Hepatocyte (in vitro differentiated cells and primary cell): ENCODE results near the genes SCAF8 and NOX3.

- RAMPAGE, long total RNA, result no peak
- RRBS, result no CpG with 5 or more reads among the region's 3 CpGs
Observed at GRCh38 chr6:154250068-154250363, 106.6 kb downstream of the IPCEF1 start.

- RAMPAGE, long total RNA, result no peak
- RRBS, result no CpG with 5 or more reads among the region's 7 CpGs
Observed at GRCh38 chr6:154462424-154462885, 48.0 kb downstream of the CNKSR3 start.

GRCh38 chr6:154515595-154516387, 5.3 kb upstream of the CNKSR3 start:
- RAMPAGE, long total RNA, result no peak
- RRBS, result no CpG with 5 or more reads among the region's 7 CpGs

DNA sequence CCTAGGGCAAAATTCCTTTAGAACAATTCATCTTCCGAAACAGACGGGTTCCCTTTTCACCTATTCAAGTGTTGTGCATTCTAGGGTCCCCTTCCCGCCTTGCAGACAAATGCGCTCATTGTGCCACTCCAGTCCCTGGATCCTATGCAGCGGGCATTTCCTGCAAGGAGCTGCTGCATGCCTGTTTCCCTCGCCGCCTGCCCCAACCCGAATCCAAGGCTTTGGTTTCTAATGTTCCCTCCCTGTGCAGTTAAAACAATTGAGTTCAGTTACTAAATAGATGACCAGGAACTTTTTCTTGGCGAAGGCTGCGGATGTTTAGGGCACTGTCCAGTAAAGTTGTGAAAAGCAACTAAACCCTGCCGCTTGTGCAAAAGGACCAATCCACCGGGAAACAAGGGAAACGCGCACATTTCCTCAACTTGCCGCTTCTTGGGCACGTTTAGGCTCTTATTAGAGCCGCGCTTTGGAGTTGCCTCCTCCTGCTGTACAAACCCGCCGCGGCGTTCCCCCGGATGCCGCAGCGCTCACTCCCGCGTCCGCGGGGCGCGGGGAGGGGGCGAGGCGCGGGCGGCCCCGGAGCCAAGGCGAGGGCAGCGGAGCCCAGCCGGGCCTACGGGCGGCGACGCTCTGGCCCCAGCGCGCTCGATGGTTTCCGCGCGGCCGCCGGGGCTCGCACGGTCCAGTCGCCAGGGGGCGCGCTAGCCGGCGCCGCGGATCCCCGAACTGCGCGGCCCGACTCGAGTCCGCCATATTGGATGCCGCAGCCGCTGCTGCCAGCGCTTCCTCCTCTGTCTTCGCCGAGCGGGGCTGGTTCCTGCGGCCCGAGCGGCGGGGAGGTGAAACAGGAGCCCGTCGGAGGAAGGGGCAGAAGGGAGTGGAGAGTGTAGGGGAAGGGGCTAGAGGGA, at the start of gene SCAF8:
Gene SCAF8, plus strand, starts transcription at position 752 of the 908 bp plus-strand sequence.
- RAMPAGE, long total RNA, result no peak
- RRBS, result 1% methylated on average over 33 of the region's 78 CpGs

DNA sequence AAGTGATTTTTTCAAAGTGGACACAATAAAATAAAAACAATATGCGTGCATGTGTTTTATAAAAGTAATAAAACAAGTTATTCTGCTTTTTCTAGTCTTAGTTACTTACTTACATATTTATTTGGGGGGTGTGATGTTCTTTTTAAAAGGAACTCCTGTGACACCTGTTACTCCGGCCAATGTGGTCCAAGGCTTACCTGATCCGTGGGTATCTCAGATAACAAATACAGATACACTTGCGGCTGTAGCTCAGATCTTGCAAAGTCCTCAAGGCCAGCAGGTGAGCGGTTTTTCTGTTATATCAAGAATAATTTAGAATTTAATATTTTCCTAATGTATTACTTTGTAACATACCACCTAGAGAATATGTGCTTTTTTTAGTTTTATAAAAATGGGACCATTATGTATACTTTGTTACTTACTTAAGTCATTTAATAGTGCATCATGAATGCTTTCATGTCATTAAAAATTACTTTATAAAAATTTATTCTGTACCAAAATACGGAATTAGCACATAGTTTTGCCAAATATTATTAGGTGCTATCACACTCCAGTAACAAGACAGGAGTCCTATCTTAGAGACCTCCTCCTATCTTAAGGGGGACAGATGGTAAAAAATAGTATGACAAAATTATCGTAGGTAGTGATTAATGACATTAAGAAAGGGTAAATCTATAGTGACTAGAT, 61.8 kb downstream of the SCAF8 start:
- RAMPAGE, long total RNA, result no peak
- RRBS, result no CpG with 5 or more reads among the region's 7 CpGs

DNA sequence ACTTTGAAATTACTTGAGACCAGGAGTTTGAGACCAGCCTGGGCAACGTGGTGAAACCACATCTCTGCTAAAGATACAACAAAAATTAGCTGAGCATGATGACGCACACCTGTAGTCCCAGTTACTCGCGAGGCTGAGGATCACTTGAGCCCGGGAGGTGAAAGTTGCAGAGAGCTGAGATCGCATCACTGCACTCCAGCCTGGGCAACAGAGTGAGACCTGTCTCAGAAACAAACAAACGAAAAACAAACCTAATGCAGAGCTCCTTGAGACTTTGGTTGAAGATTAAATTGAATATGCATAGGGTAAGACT, 80.8 kb downstream of the SCAF8 start:
- RAMPAGE, long total RNA, result no peak
- RRBS, result no CpG with 5 or more reads among the region's 7 CpGs

- RAMPAGE, long total RNA, result no peak
- RRBS, result no CpG with 5 or more reads among the region's 3 CpGs
Observed at GRCh38 chr6:154822507-154823636, 89.7 kb downstream of the SCAF8 start.

DNA sequence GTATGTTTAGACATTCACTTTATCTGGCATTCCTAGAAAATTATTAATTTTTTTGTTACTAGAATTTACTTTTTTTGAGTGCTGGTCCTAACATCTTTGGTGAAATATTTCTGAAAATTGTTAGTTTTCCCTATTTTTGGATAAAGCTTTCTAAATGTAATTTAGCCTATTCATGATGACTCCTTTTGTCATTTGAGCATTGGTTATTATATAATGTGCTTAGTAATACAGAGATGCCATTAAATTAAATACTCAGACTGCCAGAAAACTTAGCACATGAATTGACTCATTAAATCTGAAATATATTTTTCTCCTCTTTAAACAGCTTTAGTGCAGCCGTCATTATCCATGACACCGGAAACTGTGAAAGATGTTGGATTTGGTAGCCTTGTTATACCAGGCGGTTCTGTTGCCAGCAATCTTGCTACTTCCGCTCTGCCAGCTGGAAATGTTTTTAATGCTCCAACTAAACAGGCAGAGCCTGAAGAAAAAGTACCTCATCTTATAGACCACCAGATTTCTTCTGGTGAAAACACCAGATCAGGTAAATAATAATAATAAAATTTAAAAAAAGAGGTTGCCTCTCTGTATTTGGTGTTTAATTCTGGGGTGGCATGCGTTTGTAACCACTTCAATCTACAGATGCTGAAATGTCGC, 97.5 kb downstream of the SCAF8 start:
- RAMPAGE, long total RNA, result no peak
- RRBS, result no CpG with 5 or more reads among the region's 6 CpGs

GRCh38 chr6:155170906-155171672, 92.7 kb upstream of the CLDN20 start:
- RAMPAGE, long total RNA, result no peak
- RRBS, result no CpG with 5 or more reads among the region's 6 CpGs

DNA sequence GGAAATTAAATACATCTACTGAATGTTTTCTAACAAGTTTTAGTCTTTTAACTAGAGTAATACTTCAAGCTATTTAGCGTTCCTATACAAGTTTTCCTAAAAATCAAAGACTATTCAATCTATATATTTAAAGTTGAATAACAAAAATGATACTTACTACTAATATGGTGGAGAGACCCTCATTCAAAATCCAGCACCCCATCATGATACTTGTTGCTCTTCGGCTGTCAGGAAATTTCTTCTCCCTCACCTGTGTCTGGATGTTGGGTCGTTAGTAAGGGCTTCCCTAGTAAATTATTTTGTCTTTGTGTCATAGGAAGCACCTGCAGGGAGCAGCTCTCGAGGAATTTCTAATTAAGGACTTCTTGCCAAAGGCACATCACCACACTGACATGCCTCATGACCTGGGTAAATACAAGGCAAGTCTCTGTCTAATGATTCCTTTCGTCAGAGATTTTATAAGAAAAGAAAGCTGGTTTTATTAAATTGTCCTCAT, at the start of gene NOX3:
Gene NOX3, minus strand, starts transcription at position 244 of the 496 bp plus-strand sequence.
- RAMPAGE, long total RNA, result no peak
- RRBS, result no CpG with 5 or more reads among the region's 5 CpGs

GRCh38 chr6:155461583-155462048, 6.0 kb upstream of the NOX3 start:
- RAMPAGE, long total RNA, result no peak
- RRBS, result no CpG with 5 or more reads among the region's 7 CpGs

- RAMPAGE, long total RNA, result no peak
- RRBS, result no CpG with 5 or more reads among the region's 5 CpGs
Observed at GRCh38 chr6:155634119-155634463, 178.5 kb upstream of the NOX3 start.

DNA sequence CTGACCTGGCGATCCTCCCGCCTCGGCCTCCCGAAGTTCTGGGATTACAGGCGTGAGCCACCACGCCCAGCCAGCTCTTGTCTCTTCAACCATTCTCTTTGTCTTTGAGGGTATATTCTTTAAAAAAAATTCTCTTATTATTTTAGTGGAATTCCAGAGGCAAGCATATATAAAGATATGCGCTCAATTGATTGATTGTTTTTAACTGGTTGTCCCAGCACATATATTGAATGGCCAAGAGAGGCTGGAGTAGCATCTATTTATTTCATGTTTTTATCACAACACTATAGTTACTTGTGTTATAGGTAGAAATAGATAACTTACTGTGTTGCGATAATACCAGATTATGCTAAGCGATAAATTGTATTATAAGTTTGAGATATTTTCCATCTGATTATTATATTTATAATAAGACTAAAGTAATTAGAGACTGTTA, 379.3 kb upstream of the NOX3 start:
- RAMPAGE, long total RNA, result no peak
- RRBS, result no CpG with 5 or more reads among the region's 9 CpGs

GRCh38 chr6:156427333-156427748, 349.8 kb upstream of the ARID1B start:
- RAMPAGE, long total RNA, result no peak
- RRBS, result no CpG with 5 or more reads among the region's 2 CpGs

GRCh38 chr6:156534511-156534968, 242.6 kb upstream of the ARID1B start:
- RAMPAGE, long total RNA, result no peak
- RRBS, result no CpG with 5 or more reads among the region's 3 CpGs

- RAMPAGE, long total RNA, result no peak
- RRBS, result no CpG with 5 or more reads among the region's 6 CpGs
Observed at GRCh38 chr6:156557508-156558051, 219.6 kb upstream of the ARID1B start.

DNA sequence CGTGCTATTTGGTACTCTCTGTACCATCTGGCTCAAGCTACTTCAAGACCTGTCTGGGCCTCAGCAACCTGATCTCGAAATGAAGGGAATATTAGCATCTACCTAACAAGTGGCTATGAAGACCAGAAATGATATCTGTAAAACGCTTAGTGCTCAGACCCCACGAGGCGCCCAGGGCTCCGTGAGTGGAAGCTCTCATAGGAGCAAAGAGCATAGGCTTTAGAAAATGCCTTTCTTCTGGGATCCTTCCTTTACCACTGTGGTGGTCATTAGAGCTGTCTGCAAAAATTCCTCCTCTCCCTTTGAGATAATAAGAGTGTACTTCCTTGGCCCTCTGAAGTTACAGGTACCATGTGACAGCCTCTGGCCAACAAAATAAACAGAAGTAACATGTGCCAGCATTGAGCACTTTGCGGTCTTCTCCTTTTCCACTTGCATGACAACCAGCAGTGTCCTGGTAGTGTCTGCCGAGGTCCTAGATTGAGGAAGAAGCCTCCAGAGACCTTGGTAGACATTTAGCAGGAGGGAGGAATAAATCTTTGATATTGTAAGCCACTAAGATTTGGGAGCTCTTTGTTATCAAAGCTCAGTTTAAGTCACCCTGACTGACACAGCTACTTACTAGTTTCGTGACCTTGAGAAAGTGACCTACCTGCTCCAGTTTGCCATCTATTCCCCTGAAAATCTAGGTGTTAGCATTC, 87.6 kb upstream of the ARID1B start:
- RAMPAGE, long total RNA, result no peak
- RRBS, result no CpG with 5 or more reads among the region's 9 CpGs

- RAMPAGE, long total RNA, result no peak
- RRBS, result no CpG with 5 or more reads among the region's 6 CpGs
Observed at GRCh38 chr6:156773905-156774335, 3.3 kb upstream of the ARID1B start.

GRCh38 chr6:156776211-156776760, 892 bp upstream of the ARID1B start:
- RAMPAGE, long total RNA, result no peak
- RRBS, result no CpG with 5 or more reads among the region's 9 CpGs

GRCh38 chr6:156778519-156779097, 1.4 kb downstream of the ARID1B start:
- RAMPAGE, long total RNA, result no peak
- RRBS, result 2% methylated on average over 25 of the region's 76 CpGs